ENCODE measurements around a stretch of chr15.

DNA sequence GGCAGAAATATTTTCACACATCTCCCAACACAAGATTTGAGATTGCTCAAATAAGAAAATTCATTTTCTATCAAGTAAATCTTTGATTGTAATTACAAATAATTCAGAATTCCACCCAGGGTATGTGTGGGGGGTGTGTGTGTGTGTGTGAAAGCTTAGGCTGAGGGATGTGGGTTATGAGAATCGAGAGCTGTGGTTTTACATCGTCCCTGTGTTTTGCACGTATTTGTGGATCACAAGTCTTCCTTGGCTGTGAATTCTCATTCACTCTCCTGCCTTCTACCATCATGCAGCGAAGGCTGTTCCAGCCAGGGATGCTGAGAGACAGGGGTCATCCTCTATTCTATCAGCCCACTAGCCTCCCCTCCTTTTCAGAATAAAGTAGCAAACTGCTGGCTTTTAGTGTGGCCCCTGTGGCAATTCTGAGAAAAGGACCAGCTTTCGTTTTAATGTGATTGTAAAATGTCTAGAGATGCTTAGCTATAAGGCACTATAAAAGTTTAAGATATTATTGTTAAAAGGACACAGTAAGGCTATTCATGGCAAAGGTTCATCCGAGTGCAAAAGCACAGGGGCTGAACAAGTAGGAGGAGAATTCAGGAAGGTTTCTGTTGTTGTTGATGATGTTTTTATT lies 460.6 kb upstream of the NR2F2 start:
- PRO-cap = no peak

DNA sequence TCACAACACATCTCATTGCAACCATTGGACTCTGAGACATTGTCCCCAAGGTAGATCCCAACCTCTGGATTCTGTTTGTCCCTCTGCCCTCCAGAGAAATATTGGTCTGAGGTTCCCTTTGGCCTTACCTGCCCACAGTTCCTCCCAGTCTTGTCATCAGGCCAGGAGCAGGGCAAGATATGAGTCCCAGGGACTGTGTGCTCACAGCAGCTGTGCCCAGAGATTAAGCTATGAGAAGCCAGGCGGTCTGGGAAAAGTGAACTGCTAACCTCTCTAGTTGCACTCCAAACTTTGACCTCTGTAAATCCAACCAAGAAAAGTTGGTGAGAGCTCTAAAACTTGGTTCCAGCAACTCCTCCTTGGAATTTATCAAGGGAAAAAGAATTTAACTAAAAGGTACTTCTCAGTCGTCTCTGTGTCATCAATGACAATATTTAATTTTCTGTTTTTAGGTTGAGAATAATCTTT lies 168.1 kb upstream of the NR2F2 start:
- PRO-cap = no peak

DNA sequence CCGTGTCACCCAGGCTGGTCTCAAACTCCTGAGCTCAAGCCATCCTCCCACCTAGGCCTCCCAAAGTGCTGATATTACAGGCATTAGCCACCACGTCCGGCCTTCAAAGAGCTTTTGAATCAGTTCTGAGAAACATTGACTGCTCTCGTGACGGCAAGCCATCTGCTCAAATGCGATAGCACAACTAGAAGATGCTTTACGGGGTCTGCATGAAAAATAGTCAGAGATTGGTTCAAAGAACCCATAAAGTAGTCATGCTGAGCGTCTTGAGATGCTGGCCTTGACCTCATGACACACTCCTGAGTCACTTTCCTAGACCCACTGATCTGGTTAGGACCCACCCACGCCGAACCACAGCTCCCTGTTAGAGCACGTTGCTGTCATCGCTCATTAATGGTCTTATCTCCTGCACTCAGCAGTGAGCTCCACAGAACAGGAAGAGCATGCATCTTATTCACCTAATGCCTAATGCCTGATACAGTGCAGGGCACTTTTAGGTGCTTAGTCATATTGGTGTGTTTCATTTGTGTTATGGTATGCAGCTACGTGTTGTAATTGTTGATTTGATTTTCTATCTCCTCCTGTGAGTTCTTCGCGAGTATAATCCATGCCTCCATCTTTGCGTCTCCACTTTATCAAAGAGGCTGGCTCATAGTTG lies 56.8 kb upstream of the NR2F2 start:
- PRO-cap = no peak

GRCh38 chr15:96351583-96352742 lies 21.5 kb downstream of the NR2F2 start:
- PRO-cap = no peak

DNA sequence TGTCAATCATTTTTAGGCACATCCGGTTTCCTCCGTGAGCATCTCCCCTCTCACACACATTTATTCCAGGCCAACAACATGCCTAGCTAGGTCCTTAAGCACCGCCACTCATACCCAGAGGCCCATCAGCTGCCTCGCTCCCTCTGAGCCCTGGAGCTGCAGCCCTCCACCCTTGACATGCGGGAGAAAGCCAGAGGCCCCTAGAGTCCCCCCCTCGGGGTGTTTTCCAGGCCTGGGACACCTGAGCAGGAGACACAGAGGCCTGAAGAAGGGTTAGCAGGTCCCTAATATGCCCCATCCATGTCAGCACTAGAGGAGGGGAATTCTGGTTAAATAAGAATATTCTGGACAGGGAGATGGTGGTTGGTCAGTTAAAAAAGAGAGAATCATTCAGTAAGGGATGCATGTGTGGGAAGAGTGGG lies 22.3 kb downstream of the NR2F2 start:
- PRO-cap = no peak

DNA sequence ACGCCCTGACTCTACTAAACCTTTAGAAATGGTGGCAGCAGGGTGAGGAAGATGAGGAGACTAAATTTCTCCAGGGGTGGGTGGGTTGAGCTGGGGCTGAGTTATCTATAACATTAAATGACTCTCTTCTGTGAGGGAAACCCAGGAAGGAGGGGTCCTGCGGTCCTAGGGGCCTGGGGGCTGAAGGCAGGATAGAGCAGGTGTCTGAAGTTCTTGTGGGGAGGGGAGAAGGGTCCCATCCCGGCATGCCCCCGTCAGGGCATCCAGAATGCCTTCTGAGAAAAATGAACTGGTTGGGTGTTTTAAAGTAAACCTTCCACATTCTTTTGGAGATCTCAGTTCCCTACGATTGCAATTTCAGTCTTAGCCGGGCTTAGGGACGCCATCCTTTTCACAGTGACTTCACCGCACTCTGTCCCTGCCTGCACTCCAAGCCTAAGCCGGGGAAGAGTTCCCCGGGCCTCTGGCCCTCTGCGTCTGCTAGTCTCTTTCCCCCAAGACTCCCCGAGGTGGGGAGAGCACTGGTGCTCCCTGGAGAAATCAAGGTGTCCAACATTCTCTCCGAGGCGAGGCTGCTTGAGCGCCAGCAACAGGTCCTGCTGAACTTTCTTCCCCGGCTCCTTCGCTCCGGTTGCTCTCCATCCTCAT lies 28.6 kb downstream of the NR2F2 start:
- PRO-cap = no peak

- PRO-cap = no peak
Observed at GRCh38 chr15:96361304-96362054, 31.0 kb downstream of the NR2F2 start.

- PRO-cap = no peak
Observed at GRCh38 chr15:97231651-97232017, 728.9 kb upstream of the ARRDC4 start.

- PRO-cap = no peak
Observed at GRCh38 chr15:97963638-97964102, 3.2 kb downstream of the ARRDC4 start.

DNA sequence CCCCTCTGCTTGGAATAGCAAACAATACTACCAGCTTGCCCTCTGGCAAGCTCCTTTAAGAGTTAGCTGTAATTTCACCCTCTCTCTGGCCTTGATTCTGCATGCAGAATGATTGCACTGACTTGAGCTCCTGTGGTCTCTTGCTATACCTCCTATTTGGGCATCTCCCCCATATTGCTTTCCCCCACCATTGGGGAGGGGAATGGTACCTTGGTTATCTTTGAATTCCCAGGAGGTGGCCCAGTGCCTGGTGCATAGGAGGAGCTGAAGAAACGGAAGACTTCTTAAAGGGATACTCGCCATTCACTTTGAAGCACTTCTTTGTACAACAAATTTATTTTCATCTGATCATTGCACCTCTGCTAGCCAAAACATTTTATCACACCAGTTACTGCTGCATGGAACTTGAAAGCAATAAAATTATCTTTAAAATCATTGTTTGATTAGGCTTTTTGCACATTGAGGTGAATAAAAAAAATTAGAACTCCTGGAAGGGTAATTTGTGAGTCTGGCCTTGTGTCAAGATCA lies 12.0 kb downstream of the IGF1R start:
- PRO-cap = no peak

GRCh38 chr15:98674354-98674865 lies 26.1 kb downstream of the IGF1R start:
- PRO-cap = no peak

DNA sequence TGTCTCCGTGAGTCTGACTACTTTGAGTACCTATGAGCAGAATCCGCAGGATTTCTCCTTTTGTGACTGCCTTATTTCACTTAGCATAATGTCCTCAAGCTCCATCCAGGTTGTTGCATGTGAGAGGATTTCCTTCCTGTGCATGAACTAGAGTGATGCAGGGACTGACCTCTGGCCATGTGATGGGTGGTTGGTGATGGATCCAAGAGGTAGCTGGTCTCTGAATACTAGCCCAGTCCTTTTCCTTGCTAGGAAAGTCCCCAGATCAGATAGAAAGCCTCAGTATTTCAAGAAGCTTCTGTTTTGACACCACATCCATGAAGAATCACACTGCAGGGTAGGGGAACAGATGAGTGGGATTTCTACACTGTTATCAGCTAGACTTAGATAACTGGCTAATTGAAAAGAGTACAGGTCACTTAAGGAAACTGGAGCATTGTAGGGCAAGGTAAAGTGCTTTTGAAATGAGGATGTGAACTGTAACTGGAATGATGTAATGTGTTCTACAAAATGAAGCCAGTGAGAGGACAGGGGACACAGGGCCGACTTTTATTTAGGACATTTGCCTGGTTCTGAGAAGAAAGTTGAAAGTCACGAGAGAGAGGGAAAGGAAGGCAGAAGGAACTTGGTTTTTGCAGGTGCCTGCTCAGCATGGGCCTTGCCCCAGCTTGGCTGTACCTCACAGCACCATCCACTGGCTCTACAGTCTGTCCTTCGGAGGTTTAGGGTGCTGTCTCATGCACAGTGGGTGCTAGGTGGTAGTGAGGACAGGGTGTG lies 50.3 kb downstream of the IGF1R start:
- PRO-cap = no peak

GRCh38 chr15:98745087-98745993 lies 97.0 kb downstream of the IGF1R start:
- PRO-cap = no peak

- PRO-cap = no peak
Observed at GRCh38 chr15:98770427-98771079, 122.2 kb downstream of the IGF1R start.

GRCh38 chr15:98800396-98800981 lies 152.2 kb downstream of the IGF1R start:
- PRO-cap = no peak

DNA sequence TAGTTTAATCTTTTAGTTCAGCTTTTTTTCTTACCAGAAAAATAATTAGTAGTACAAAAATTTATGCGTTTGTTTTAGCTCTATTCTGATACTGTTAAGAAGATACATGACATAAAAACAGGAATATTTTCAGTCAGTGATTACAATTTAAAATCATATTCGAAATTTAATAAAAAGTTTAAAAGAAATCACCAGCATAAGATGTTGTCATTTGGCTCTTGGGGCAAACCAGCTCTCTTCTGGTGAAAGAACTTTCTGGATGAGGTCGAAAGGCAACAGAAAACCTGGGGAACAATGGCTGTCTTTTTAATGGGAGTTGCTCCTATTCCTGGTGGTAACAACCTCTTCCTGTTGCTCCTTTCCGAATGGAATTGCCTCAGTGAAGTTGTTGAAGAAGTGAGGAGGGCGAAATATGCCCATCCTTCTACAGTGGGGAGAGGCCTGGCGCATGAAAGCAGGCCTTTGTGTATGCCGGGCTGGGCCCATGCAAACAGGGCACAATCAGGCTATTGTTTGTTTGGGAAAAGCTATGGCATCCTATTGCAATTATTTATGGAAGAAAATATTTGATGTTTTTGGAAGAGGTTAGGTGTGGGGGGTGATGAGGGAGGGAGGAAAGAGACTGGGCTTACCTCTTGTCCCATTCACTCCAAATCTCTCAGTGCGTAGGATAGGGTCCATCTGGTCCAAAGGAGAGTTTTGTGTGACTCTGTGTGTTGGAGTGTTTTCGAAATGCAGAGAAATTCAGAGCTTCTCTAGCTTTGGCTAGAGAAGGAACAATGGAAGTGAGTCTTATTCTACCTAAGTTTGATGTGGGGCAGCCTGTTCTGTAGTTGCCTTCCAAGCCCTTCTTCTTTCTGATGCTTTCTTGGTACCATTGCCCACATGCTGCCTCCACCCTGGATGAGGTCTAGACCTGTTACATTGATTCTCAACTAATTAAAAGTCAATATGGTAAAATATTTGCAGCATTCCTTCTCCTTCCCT lies 166.9 kb downstream of the IGF1R start:
- PRO-cap = no peak

- PRO-cap = no peak
Observed at GRCh38 chr15:98853561-98854012, 154.0 kb downstream of the PGPEP1L start.

DNA sequence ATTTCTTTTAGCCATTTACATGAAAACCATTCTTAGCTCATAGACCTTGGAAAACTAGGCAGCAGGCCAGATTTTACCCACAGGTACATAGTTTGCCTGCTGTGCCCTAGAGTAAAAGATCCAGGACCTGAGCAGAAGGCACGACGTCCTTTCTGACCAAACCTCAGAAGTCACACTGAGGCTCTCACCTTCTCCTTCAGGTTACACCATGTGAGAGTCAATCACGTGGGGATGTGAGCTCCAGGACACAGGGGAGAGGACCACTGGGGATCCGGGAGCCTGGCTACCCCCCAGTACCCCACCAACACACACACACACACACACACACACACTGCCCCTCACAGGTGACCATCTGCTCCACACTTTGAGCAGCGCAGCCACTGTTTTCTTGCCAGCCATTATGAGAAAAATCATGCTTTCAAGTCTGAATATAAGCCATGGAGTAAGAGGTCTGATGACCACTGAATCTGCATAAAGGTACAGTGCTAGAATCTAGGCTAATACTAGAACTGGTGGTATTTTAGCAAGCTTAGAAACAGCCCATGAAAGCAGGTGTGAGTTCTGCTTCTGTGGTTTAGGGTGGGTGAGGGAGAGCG lies 55.5 kb downstream of the PGPEP1L start:
- PRO-cap = no peak

DNA sequence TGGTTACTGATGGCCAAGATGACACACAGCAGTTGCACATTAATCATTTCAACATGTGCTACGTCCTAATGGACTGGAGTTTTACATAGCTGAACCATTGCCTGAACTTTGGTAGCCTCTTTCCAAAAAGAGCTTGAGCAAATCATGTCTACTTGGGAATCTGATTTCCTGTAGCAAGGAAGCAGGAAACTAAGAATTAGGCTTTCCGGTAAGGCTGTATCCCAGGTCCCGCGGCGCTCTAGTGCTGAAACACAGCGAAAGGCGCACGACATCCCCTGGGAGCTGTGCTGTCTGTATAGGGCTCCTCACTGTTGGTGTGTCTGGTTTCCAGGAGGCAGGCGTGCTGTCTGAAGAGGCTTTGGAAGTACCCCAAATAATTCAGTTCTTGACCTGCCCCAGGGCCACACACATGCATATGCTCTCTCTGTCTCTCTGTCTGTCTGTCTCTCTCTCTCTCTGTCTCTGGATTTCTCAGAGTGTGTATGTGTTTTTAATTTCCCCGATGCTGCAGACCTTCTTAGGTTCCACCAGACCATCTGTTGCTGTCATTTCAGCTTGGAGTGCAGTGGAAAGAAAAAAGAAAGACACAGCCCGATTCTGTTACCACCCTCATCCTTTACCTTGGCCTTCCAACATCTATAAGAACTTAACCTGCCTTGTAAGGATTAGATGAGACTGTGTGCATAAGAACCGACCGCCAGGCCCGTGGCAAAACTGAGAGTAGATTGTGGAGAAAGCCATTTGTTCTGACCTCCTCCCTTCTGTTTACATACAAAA lies 9.5 kb upstream of the PGPEP1L start:
- PRO-cap = no peak

GRCh38 chr15:99090254-99090832 lies 14.5 kb upstream of the SYNM start:
- PRO-cap = bidirectional peak, plus-strand start at chr15:99090598, minus-strand start at chr15:99090499